Colic lymph node (tissue), 1 donor: Measurements from ENCODE around the gene AOC2.

- PRO-cap = no peak
Measured at GRCh38 chr17:42844363-42844897, at the start of gene AOC2. AOC2 (plus strand) TSS chr17:42844580.

DNA sequence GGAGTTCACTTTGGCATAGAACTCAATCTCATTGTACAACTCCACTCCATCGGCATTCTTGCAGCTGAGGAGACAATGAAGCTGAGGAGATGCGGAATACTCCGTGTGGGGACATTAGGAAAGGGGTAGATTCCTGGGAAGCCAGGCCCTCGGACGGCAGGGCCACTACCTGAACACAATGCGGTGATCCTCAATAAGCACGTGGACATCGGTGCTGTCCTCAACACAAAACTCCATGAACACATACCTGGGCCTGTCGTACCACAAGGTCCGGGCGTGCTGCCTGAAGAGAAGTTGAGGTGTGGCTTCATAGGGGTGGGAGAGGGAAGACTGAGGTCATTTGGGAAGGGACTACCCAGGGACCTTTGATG is 514 bp downstream of the PTGES3L start:
- PRO-cap = no peak

- PRO-cap = no peak
Measured at GRCh38 chr17:42982172-42982718, 1.9 kb downstream of the RUNDC1 start.

DNA sequence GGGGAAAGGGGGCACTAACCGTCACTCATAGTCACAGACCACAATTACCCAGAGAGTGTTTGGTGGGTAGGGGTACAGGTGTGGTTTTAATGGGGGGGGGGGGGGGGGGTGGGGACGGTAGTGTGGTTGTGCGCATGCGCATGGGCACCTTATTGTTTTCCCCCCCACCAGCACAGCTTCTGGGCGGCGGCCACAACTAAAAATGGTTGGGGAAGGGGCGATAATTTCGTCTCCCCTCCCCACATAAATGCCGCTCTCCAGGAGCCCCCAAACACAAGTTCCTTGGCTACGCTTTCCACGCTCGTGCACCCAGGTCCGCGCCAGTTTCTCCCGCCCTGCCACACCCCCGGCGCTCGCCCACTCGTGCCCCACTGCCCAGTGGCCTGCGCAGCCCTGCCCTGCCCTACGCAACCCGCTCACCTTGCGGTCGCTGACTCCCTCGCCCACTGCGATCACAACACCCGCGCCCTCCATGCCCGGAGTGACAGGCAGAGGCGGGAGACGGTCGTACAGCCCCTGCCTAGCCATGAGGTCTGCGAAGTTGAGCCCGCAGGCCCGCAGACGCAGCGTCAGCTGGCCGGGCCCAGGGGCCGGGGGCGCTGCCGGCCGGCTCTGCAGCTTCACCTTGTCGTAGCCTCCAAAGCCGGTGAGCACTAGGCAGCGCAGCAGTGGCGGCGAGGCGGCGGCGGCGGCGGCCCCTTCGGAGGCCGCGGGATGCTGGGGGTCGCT is 505 bp downstream of the VAT1 start:
- PRO-cap = no peak

DNA sequence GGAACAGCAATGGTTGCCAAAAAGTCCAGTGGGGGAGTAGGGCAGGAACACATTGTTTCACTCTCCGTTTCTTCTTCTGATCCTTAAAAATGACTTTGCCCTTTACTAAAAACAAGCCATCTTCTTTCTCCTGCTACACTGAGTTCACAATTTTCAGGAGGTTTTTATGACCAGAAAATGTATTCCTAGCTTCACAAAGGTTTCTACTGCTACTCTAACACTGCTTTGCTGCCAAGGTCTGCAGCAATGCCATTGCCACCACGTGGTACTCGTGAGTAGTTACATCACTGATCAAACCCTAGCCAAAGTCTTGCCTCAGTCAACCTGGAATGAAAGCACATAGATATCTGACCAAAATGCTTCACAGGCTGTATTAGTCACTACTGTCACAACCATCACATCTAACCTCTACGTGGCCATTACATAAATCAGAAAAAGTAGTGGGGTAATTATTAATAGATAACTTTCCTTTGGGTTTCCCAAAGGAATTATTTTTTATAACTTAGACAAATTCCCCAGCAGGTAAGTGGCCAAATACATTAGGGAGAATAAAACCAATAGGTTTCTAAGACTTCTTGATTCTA is 40.6 kb downstream of the BRCA1 start:
- PRO-cap = no peak

GRCh38 chr17:43124257-43124485 is 993 bp downstream of the BRCA1 start:
- PRO-cap = no peak

DNA sequence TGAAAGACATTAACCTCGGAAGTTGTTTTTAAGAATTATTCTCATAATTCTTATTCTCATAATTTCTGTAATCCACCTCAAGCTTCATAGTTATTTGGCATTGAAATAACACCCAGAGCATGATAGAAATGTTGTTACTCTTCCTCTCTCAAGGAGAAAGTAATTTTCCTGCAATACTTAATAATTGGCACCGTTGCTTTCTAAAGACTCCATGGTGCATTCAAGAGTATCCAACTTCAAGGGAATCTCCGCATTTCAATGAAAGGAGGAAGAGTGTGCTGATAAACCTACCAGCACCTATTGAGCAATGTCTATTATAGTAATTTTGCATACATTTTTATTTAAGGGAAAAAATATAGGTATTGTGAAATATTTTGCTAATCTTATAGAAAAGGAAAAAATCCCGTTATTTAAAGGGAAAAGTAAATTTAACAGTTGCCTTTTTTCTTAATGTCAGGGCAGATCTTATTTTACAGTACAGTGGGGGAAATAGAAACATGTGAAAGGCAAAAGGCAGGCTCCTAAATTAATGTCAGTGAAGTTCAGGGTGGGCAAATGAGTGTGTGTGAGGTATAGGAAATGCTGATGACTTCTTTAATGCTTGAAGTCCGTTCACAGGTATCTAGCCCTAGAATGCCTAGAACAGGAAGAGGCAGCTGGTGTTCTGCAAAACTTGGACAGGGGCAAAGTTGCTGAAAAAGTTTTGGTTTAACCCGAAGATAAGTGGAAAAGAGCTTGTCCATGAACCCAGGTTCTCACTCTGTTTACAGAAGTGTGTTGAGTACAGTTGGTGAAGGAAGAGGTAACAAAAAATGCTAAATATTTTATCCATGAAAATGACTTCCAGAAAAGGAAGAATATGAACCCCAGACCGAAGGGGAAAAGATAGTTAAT is 975 bp upstream of the TMEM106A start:
- PRO-cap = no peak

GRCh38 chr17:43272544-43273118 is 44.2 kb upstream of the CCDC200 start:
- PRO-cap = no peak

DNA sequence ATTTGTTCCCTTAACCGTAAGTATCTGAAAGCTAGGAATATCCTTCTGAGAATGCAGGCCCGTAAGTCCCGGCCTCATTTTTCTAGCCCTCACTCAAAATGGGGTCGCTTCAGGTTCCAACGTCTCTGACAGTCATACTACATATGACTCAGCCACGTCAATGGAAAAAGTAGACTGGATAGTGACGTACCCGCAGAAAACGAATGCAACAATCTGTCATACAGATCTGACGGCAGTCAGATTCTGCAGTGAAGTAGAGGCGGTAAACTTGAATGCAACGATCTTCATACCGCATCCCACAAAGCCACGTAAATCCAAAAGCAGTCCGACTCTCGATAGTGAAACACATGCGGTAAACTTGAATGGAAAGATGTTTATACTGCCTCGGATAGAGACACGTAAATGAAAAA is 38.5 kb upstream of the ARL4D start:
- PRO-cap = bidirectional peak, plus-strand start at position 219 of the sequence, minus-strand start at position 127 of the sequence

DNA sequence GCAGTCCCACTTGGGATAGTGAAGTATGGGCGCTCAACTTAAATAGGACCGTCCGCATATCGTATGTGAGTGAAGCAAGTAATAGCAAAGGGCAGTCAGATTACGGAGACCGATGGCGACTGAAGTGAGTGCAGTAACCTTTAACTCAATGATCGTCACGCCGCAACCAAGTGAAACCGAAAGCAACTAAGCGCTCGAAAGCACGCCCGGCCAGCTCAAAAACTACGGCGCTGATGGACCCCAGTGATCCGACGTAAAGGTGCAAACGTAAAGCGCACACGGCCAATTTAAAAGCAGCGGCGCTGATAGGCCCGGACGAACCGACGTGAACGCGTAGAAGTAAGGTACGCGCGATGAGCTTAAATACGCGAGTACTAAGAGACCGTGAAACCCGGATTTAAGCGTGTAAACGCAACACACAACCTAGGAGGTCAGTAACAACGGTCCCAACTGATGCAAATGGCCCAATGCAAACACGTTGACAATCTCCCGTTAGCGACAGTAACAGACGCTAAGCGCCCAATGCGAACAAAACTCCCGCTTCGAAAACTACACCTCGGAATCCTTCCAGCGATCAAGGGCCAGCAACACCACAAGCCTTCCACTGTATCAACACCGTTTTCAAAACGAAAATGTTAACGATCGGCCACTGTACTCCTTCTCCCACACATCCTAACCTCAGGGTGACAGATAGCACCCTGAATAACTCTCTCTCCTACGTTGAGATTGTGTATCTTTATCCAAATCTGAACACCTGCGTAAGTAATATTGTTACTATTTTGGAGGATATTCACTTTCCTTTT is 37.9 kb upstream of the ARL4D start:
- PRO-cap = bidirectional peak, plus-strand start at position 246 of the sequence, minus-strand start at position 150 of the sequence; bidirectional peak, plus-strand start at position 388 of the sequence, minus-strand start at position 320 of the sequence; bidirectional peak, plus-strand start at position 559 of the sequence, minus-strand start at position 614 of the sequence

- PRO-cap = no peak
Measured at GRCh38 chr17:43362277-43362734, 36.5 kb upstream of the ARL4D start.

GRCh38 chr17:43492121-43492404 is 8.3 kb downstream of the DHX8 start:
- PRO-cap = no peak

GRCh38 chr17:43542755-43543744 is 3.1 kb downstream of the ETV4 start:
- PRO-cap = no peak

- PRO-cap = no peak
Measured at GRCh38 chr17:43556402-43556818, 10.3 kb upstream of the ETV4 start.

- PRO-cap = no peak
Measured at GRCh38 chr17:43664922-43665785, 3.4 kb upstream of the MEOX1 start.

DNA sequence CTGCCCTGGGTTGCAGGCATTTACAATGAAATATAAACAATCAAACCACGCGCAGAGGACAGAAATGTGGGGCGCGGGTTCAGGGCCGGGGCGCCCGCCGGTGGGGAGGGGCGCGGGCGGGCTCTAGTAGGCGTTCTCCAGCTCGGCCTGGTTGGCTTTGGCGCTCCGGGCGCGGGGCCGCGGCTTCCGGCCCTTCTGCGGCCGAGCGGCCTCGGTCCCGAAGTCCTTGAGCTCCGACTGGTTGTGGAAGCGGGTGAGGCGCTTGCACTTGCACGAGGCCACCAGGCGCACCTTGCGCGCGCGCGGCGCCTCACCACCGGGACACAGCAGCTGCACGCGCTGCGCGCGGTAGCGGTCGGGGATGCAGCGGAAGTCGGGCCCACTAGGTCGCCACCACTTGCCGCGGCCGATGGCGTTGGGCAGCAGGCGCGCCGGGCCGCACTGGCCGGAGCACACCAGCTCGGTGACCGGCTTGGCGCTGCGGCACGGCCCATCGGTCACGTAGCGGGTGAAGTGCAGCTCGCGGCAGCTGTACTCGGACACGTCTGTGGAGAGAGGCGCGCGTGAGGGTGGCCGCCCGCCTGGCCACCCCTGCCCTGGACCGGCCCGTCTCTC is 3.3 kb downstream of the SOST start:
- PRO-cap = no peak

- PRO-cap = no peak
Measured at GRCh38 chr17:43827587-43828243, 5.2 kb downstream of the MPP3 start.

DNA sequence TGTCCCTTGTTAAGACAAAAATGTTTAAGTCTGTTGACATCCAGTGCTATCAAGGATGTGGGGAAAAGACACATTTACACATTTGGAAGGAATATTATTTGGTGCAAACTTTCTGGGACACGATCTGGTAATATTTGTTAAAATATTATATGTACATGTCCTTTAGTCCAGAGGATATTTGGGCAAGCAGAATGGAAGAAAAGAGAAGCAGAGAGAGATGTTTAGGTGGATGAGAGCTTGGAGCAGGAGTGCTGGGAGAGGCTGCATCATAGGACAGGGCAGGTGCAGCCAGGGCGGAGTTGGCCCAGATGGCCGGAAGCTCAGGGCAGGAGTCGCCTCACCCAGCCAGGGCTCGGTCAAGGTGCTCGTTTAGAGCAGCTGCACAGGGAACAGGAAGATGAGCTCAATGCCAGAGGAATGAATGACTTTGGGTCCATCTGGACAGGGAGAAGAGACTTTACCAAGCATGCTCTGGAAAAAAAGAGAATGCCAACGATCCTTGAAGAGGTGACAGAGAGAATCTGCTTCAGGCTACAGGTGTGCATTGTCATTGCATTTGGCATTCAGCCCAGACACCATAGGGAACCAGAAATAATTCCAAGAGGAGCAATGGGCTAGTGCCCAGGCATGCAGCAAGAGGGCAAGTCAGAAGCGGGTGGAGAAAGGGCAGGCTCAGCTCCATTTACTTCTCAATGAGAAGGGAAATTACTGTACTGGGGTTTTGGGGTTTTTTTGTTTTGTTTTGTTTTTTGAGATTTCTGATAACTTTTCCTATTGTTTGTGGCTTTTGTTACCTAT is 6.7 kb upstream of the MPP3 start:
- PRO-cap = no peak

DNA sequence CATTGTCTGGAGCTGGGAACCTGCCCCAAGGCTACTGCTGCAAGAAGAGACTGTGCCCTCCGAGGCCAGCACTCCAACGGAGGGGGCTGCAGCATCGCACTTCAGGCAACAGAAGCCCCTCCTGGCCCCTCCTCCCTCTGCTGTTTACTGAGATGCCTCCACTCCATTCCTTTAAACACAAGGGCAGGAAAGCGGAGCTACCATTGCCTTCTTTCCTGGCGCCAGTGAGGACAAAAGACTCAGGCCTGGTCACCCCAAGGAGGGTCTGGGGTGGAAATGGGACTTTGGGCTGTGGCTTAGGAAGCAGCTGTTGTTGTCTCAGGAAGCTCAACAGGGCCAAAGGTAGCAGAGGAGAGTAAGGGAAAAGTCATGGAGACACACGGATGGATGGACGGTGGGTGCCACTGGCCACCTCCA is 10.9 kb downstream of the CD300LG start:
- PRO-cap = no peak

DNA sequence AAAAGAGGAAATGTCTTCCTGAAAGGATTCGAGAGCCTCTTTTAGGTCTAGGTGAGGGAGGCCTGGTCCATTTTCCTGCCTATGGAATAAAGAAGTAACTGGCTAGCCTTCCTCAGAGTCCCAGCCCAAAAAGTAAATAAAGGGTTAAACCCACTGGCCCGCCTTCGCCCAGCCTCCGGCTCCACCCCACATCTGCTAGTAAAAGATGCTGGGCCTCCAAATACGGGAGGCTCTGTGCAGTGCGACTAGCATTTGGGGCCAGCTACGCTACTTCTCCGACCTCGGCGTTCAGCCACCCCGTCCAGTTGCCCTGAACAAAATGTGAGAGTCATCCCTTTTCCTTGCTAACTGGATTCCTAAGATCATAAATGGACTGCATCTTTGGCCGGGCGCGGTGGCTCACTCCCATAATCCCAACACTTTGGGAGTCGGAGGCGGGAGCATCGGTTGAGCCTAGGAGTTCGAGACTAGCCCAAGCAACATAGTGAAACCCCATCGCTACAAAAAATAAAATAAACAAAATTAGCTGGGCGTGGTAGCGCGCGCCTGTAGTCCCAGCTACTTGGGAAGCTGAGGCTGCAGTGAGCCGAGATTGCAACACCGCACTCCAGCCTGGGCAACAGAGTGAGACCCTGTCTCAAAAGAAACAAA is 859 bp upstream of the MPP2 start:
- PRO-cap = unidirectional peak, plus-strand start at position 248 of the sequence